ENCODE measurements around the genes SLCO1B3 and SLCO1B1.

DNA sequence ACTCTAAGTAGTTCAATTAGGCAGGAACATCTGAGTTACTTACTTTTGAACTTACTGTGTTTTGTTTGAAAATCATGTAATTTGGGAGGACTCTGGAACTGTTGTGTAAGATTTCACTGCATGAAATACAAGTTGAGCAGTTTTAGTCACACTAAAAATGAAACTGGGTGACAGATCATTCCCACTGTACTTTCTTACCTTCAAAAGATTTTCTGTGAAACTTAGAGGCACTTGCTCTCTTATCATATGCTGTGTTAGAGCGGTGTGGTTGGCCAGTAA, 113.1 kb downstream of the AEBP2 start:
- PRO-cap, result no peak

DNA sequence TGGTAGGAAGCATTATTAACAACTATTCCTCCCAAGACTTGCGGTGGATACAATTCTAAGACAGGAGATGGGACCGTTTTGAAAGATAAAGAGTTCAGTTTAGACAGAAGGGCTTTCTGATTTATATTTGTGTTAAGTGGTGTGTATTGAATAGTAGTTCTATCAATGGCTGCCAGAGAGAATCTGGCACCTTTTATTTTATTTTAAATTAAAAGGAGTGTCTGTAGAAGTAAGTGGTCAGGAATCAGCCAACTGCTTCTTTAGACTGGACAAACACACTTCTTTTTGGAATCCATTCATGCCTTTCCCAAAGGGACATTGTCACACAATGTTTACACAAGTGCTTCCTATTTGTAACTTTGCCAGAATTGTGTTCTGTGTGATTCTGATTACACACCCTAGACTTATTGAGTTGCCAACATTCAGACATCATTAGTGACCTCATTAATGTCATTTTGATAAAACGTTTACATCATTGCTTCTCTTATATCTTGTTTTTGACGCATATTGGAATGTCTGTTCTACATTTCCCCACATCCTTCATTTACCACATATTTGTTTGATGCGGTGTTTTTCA, 305.3 kb downstream of the AEBP2 start:
- PRO-cap, result no peak

DNA sequence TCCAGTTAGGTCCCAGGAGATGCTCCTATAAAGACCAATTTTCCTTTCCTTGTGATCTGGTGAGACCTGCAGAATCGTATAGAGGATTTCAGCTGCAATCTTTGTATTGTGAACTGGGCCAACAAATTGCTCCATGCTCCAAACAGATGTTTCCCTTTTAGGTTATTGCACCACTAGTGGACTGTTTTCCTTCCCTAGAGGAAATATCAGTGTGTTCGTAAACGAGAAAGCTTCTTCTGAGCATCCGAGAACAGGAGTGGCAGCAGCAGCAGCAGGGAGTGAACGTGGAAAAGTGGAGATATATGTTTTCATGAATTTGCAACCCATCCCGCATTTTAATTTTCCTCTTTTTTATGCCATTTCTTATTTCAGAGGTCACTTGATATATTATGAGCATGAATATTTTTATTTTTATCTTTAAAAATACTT, 344.1 kb upstream of the PDE3A start:
- PRO-cap, result no peak

DNA sequence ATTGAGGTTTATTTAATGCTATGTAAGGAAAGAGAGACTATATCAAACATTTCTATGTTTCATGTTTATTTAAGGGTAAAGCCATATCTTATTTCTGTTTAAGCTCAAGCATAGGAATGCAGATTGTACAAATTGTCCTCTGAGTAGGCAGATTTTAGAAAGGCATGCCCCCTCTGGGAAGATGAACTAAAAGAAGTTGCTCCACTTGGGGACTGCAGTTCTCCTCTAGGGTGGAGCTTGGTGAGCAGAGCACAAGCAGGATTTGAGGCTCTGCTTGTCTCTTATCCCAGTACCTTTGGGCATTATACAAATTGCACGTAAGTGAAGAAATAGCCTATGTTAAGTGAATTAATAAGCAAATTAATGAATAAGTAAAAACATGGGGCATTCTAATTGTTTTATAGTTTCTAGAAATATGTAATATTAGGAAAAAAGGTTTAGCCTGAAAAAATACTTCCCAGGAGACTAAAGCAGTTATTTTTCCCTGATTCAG, 96.1 kb upstream of the PDE3A start:
- PRO-cap, result no peak

DNA sequence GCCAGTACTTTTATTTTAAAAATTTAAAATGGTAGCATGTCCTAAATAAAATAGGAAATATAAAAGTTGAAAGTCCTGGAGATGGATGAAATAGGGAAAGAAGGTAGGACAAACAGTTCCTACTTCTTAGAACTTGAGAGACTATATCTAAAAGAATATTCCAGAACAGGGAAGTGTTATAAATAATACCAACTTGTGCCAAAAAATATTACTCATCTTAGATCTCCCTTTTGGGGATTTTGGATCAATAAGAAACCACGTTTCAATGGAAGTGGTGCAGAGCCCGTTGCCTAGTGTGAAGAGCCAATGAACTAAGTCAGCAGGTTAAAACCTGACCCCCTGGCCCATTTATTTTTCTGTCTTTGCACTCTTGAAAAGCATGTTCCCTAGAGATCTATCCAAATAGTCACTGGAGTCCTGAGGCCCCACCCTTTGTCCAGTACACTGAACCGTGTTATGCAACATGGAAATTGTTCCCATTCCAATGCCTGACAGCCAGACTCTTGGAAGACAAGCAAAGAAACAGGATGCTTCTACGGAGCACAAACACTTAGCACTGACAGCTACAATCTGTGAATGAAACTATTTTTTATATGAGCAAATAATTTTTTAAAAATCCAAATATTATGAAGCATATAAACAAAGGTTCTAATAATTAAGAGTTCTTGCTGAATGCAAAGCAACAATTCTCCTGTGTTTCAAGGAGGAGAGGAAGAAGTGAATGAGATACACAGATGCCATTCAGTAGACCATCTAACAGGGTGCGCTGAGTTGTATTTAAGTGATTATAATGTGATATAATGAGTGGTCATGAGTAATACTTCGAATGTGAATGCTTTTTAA, 97.6 kb downstream of the PDE3A start:
- PRO-cap, result no peak

DNA sequence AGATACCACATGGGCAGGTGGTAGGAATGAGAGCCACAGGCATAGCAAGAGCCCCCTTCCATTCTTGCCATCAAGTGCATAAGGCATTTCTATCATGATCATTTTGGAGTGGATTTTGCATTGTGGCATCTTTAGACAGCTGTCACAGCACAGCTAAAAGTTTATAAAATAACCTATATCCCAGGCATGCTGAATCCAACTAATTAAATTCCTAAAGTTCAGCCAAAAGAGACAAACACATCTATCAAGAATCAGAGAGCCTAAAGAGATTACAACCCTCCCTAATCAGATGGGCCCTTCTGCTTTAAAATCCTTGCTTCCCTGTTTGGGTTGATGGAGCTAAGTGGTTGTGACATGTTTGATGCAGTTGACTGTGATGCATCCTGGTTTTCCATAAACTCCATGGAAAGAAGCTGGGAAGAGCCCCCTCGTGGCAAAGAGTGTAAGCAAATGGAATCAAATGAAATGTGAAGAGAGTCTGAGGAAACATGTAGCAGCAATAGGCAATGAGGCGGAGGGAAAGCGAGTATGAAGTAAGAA, 70.6 kb upstream of the SLCO1C1 start:
- PRO-cap, result no peak

DNA sequence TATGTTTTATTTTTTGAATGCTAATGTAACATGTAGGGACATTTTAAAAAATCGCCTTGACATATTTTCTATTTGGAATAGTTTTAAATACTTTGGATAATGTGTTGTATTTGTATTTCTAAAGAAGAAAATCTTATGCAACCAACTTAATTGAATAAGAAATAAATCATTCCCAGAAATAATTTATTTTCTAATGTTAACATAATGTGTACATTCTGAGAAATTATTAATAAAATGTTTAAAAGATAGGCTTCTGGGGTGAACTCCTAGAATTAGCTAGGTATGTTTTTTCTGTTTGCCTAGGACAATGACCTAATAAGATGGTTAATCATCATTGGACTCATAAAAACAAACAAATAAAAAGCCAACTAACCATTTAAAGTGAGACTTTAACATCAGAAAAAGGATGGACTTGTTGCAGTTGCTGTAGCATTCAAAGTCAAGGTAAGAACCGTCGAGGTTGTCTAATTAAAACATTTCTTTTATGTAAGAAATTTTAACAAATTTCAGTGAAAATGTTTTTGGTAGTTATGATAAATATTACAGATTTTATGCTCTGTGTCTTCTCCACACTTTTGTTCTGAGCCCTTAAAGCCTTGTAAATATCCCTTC, at the start of gene SLCO1B3:
SLCO1B3 (plus strand) TSS at position 385 of the 612 bp plus-strand sequence.
- PRO-cap, result no peak

- PRO-cap, result no peak
Observed at GRCh38 chr12:20822426-20822886, 12.0 kb downstream of the SLCO1B3 start.

- PRO-cap, result no peak
Observed at GRCh38 chr12:21130793-21131478, at the start of gene SLCO1B1. TSS of gene SLCO1B1 (plus strand) at chr12:21131194.

DNA sequence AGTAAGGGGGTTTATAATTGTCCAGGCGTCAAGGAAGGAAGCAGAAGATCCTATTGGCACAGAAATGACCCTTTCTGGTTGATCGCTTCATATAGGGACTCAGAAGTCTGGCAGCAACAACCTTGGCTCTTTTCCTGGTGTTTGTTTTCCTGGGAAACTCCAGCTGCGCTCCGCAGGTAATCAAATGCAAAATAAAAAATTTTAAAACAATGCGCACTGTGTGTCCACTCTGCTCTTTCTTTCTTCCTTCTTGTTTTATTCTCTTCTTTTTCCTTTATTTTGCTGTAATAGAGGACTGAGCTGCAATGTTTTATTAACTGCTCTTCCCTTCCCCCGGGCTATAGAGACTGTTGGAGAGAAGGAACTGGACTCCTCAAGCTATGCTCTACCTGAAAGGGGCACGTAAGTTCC, 700 bp downstream of the SPX start:
- PRO-cap, result unidirectional peak, plus-strand start at position 341 of the sequence

DNA sequence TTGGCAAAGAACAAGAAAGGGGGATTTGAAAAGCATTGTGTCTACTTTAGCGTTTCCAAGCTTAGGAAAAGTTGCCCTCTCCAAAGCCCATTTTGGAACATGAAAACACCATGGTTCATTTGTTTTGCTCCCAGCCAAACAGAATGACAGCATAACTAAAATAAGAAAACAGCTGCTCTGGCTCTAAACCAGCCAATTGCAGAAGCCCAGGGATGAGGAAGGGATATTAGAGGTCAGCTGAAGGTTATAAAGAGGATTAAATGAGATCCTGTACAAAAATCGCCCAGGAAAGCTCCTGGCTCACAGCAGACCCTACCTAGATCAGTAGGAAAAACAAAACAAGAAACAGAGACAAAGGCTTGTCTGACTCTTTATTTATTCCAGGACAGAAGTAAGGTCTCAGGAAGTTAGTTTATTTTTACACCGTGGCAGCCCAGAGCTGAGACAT, 25.8 kb downstream of the SPX start:
- PRO-cap, result no peak

DNA sequence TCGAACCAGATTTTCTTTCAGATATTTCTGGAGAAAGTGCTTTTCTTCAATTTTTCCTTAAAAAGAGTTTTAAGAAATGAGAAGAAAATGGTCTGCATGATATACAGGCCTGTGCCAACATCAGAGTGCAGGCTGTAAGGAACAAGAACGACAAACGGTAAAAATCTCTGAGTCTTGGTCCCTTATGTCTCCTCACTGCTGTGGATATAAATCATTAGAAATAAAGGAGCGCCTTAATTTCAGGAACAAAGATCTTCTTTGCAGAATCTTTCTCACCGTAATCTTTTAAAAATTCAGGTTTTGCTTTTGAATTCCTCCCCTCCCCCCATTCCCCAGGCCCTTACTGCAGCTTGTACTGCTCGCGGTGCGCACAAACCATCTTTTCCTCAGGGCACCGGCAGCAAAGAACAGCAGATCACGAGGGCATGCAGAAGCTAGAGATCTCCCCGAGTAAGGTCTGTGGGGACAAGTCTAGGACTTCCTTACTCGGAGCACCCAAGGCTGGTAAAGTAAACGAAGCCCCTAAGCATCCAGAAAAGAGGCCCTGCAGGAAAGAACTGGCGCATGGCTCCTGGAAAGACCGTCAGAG, 904 bp downstream of the LDHB start:
- PRO-cap, result no peak

GRCh38 chr12:21765900-21766422, 8.5 kb downstream of the KCNJ8 start:
- PRO-cap, result no peak

- PRO-cap, result no peak
Observed at GRCh38 chr12:21823612-21824135, 49.2 kb upstream of the KCNJ8 start.

GRCh38 chr12:22048196-22049146, 2.5 kb downstream of the CMAS start:
- PRO-cap, result no peak

DNA sequence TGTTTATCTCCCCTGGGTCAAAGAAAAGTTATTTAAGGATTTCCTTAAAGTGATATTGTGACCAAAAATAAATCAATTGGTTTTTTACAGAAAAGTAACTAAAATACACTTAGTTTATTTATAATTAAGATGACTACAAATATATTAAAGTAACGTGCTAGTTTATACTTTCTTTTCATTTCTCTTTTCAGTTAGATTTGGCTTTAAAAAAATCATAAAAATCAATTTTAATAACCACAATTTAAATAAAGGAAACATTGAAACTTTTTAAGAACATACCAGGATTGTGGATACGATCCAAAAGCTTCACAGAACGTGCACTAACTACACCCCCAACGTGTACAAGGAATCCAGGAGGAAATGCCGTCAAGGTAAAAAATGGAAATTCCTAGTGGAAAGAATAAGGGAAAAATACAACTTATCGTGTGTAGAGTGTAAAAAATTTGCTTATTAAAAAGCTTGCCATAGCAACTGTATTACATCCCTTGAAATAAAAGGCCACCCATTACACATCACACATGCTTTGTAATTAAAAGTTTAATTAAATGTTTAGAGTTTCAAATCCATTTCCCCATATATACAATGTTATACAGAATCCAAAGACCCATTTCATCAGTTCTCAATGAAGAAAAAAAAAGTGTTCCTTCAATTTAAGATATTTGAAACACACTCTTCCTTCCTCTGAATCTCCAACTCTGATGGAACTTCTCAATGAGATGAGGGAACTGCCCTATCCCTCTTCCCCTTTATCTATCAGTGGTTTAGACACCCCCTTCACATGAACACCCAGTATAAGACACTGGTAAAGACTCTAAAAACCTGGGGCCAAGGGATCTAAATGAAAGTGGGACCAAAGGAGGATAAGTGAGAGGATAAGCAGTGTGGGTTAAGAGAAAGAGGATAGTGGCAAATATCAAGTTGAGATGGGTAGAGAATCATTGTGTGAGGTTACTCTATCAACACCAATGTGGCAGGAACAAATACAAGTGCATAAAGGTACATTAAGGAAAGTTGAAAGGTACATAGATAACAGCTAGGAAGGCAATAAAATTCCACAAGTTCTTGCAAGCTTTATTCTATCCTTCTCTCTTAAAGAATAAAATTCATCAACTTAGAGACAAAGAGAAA, 37.5 kb downstream of the C2CD5 start:
- PRO-cap, result no peak

GRCh38 chr12:22760418-22760614, 135.3 kb downstream of the ETNK1 start:
- PRO-cap, result no peak

- PRO-cap, result no peak
Observed at GRCh38 chr12:23286154-23286802, 661.3 kb downstream of the ETNK1 start.

- PRO-cap, result no peak
Observed at GRCh38 chr12:23906399-23906816, 43.1 kb downstream of the SOX5 start.

DNA sequence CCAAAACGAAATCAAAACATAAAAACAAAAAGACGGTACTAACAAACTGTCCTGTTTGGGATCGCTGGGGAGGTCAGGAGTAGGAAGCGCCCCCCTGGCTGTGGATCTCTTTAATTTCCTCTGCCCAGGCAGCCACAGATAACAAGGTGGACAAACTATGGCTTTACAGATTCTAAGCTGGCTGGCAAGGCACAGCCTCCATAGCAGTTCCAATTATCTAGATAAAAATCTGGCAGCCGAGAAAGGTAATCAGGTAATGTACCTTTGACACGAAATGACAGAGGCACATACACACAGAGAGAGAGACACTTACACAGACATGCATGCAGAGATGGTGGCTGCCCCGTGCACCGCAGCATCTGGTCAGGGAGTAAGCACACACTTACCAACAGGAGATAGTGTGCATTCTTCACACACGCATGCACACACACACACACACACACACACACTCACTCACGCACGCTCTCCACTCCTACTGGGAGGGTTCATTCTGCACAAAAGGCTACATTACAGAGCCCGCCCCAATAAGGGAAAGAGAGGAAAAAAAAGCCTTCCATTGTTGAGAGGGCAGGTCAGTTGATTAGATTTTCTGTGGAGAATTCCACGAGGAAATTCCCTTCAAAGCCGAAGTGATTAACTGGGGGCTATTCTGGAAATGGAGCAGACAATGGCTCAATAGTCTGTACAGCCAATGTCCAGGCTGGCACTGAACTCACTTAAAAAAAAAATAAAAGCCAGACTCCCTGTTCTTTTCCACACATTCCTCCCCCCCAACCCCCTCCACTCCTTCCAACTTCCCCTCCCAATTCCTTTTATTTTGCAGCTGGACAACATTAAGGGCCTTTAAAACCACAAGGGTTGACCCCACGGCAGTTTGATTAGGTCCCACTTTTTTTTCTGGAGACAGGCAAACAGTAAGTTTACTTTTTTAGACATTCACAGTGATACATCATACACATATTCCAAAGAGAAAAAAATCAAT, 1.4 kb upstream of the SOX5 start:
- PRO-cap, result no peak